Gastroesophageal sphincter (tissue), 4 donors: ENCODE measurements around the gene GOLM1.

GRCh38 chr9:83968877-83969617 is 11.0 kb downstream of the HNRNPK start:
- PRO-cap, result no peak
- RAMPAGE, long total RNA, 4 experiments, result no peak in any of the 4 experiments

DNA sequence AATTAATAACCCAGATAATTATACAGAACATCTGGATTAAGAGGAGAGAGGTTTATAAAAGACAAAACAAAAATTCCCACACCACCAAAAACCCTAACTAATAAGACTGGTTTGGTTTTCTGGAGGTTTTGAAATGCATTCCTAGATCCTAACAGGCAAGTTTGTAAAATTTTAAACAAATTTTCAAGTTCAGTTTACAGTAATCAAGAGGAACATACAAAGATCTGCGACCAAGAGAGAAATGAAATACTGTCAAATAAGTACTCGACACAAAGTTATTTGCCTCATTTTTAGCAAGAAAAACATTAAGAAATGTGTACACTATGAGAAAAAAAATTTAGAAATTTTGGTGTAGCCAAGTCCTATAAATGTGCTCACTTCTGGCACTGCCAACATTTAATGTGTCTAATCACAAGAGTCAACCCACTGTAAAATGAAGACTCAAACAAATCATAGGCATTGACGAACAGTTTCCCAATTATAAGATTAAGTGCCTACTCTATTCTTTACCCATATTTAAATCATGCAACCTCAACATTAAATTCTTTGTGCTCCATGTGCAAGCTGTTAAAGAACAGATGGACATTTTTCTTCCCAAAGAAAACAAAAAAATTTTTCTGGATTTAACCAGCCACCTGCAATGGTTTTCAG is 3.9 kb downstream of the HNRNPK start:
- PRO-cap, result no peak
- RAMPAGE, long total RNA, 4 experiments, result no peak in any of the 4 experiments

DNA sequence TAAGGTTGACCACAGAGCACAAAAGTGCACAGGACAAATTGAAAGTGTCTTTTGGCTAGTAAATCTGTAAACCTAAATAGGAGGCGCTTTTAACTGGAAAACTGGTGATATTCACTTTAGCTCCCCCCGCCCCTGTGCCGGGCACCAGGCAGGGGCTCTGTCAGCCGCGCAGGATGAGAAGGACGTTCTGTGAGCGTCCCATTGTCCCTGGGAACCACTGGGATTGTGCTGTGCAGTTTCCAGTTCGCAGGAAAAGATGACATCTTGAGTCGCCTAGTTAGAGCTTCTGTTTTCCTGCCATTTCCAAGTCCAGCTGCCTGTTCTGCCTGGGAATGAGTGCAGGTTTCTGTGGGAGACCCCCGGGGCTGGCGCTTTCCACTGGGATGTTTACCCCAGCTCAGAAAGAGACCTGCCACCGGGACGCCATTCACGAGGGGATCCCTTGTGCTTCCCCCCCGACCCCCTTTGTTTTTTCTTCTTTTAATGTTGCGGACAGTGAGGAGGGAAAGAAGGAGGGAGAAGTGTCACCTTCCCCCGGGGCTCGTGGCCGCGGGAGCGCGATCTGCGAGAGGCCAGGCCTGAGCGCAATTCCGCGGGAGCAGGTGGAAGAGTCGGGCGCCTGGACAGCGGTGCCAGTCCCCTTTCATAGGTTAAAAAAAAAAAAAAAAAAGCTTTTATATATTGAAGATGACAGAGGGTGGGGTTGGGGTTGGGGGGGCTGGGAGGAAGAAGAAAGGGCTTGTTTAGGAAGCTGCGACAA is 121.5 kb downstream of the RMI1 start:
- PRO-cap, result no peak
- RAMPAGE, long total RNA, 4 experiments, result no peak in any of the 4 experiments

DNA sequence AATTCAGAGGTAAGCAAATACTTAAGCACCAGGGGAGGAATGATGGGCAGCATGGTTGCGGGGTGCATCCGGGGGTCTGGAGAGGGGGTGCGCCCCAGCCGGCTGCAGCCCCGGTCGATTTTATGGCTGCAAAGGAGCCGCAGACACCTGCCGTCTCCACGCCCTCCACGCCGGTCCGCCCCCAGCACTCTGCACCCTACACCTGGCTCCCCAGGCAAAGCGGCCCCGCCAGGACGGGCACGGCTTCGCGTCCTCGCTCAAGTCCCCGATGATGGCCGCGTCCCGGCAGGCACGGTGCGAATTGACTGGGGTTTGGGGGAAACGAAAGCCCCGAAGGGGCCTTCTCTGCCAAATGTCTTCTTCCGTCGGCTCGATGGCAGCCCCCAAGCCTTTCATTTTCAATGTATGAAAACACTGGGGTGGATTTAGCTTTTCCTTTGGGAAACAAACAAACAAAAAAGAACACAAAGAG is 159.8 kb downstream of the RMI1 start:
- PRO-cap, result no peak
- RAMPAGE, long total RNA, 4 experiments, result no peak in any of the 4 experiments

GRCh38 chr9:84858269-84858704 is 188.8 kb downstream of the NTRK2 start:
- PRO-cap, result no peak
- RAMPAGE, long total RNA, 4 experiments, result no peak in any of the 4 experiments

DNA sequence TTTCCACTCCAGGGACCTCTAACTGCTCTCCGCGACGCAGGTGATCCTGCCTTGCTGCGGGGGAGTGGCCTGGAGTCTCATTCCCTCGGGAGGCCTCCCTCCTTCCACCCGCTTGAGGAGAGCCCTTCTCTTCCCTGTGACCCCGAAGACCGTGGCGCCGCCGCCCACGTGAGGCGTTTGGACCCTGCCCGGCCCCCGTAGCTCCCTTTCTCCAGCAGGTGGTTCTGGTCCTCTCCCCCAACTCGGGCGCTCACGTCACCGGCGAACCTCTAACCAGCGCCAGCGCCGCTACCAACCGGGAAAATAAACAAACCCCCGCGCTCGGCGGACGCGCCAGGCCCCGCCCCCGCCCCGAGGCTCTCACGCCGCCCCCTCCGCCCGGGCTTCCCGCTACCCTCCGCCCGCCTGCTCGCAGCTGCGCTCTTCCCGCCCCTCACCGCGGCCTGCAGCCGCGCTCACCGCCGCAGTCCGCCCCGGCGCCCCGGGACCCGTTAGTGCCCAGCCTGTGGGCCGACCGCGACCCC is 63.2 kb upstream of the AGTPBP1 start:
- PRO-cap, result bidirectional peak, plus-strand start at position 390 of the sequence, minus-strand start at position 179 of the sequence; bidirectional peak, plus-strand start outside the sequence, minus-strand start at position 490 of the sequence
- RAMPAGE, long total RNA, 4 experiments, result no peak in any of the 4 experiments

- PRO-cap, result no peak
- RAMPAGE, long total RNA, 4 experiments, result no peak in any of the 4 experiments
Observed at GRCh38 chr9:86036131-86036551, 63.2 kb downstream of the GOLM1 start.

DNA sequence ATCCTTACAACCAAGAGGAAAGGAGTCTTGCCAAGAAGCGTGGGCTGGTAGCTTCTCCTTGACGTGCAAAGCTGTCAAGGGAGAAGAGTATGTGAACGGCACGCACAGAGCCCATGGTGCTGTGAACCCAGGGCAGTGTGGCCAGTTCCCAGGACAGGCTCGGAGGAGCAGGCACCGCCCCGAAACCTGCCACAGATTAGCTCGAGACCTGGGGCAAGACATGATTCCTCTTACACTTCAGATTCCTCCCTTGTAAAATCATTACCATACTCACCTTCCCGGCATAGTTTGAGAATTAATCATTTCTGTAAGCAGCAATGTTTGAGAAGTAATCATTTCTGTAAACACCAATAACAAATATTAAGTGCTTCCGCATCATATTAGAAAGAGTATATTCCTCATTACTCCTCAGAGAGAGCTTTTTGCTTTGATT is 19.9 kb downstream of the GOLM1 start:
- PRO-cap, result no peak
- RAMPAGE, long total RNA, 4 experiments, result no peak in any of the 4 experiments

- PRO-cap, result bidirectional peak, plus-strand start at chr9:86099592, minus-strand start at chr9:86099529
- RAMPAGE, long total RNA, 4 experiments, result start-site peak on the minus strand in 1 of 4 experiments, at chr9:86099484-86099503 at its widest, 22 reads per replicate
Observed at GRCh38 chr9:86098474-86099739, at the start of gene GOLM1. Gene GOLM1, minus strand, starts transcription at chr9:86099558.

DNA sequence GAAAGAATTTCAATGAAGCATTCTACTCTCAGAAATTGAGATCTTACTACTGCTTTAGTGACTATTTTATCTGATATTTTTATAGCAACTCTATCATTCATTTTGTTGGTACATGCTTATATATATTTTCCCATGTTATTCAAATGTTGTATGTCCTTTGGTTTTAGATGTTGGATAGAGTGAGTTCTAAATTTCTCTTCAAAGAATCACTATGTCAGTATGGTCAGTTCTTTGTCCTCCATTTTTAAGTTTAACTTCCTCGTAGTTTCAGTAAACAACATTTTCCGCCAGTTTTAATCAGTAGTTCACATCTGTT is 82.1 kb upstream of the TUT7 start:
- PRO-cap, result no peak
- RAMPAGE, long total RNA, 4 experiments, result no peak in any of the 4 experiments

- PRO-cap, result no peak
- RAMPAGE, long total RNA, 4 experiments, result no peak in any of the 4 experiments
Observed at GRCh38 chr9:87337716-87338285, 159.9 kb upstream of the DAPK1 start.

- PRO-cap, result no peak
- RAMPAGE, long total RNA, 4 experiments, result no peak in any of the 4 experiments
Observed at GRCh38 chr9:87373894-87374535, 123.7 kb upstream of the DAPK1 start.

DNA sequence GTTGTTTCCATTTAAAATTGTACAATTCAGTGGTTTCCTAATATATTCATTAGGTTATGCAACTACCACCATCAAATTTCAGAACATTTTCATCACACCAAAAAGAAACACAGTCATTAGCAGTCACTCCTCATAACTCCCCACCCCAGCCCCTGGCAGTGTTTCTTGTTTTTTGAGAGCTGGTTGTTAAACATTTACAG is 91.9 kb upstream of the DAPK1 start:
- PRO-cap, result no peak
- RAMPAGE, long total RNA, 4 experiments, result no peak in any of the 4 experiments

DNA sequence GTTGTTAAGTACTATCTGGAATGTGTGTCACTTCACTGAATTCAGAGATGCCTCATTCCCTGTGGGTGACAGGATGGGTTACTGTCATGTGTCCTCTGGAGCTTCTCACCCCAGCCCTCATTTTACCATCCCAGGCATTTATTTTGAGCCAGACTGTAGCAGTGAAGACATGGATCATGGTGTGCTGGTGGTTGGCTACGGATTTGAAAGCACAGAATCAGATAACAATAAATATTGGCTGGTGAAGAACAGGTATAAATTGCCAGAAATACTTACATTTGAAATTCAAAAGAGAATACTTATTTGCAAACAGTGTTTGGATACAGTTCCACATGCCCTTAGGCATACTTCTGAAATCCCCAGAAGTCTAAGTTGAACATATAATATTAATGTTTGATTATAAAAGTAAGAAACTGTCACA is 4.3 kb downstream of the CTSL start:
- PRO-cap, result no peak
- RAMPAGE, long total RNA, 4 experiments, result no peak in any of the 4 experiments

- PRO-cap, result no peak
- RAMPAGE, long total RNA, 4 experiments, result no peak in any of the 4 experiments
Observed at GRCh38 chr9:87792660-87794047, 67.2 kb downstream of the CTSL start.

DNA sequence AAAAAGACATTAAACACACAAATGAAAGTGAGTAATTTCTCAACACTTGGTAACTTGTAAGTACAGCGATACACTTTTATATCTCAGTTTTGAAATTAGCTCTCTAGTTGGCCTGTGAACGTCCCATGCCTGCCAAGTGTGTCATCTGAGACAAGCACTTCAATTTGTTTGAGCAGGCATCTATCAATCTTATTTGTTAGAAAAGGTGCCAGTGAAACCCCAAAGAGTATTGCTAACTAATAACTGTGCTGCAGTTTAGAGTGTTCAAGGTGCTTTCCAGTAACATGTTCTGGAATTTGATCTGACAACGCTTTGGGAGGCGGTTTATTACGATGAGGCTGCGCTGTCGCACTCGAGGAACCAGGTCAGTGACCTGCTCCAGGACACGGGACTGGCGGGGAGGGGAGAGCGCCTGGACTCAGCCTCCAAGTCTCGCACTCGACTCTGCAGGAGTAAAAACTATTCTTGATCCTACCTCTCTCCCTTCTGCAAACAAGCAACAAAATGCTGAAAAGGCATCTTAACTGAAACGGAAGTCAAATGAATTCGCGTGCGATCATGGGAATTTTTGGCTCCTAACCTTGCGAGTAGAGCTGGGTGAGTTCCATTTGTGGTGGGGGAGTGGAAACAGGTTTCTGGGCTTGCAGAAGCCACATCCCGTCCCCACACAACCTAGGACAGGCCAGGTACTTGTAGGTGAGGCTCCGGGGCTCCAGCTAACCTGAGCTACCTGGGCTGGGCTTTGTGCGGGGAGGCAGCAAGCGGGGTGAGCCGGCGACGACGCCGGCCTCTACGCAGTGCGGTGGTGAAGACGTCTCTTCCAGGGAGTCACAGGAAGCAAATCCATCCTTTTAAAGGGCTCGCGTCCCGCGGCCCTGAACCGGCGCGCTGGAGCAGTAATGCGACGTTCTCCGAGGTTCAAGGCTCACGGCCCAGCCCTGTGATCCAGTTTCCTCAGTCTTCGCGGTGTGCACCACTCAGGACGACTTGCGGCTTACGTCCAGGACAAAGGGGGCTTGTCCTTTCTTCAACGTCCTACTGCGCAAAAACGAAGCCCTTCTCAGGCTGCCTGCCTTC is 826 bp upstream of the SPIN1 start:
- PRO-cap, result bidirectional peak, plus-strand start at position 854 of the sequence, minus-strand start at position 794 of the sequence
- RAMPAGE, long total RNA, 4 experiments, result no peak in any of the 4 experiments

DNA sequence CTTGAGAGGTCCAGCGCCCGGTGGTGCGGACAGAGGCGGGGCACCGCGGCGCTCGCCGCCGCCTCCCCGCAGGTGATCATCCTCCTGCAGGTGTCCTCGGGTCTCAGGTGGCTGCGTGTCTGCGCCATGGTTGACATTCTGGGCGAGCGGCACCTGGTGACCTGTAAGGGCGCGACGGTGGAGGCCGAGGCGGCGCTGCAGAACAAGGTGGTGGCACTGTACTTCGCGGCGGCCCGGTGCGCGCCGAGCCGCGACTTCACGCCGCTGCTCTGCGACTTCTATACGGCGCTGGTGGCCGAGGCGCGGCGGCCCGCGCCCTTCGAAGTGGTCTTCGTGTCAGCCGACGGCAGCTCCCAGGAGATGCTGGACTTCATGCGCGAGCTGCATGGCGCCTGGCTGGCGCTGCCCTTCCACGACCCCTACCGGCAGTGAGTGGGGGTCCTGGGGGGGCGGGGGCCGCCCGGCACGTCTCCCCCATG is 370 bp downstream of the NXNL2 start:
- PRO-cap, result no peak
- RAMPAGE, long total RNA, 4 experiments, result no peak in any of the 4 experiments

- PRO-cap, result unidirectional peak, minus-strand start at chr9:88604934; bidirectional peak, plus-strand start at chr9:88605265, minus-strand start at chr9:88604972
- RAMPAGE, long total RNA, 4 experiments, result no peak in any of the 4 experiments
Observed at GRCh38 chr9:88604585-88605121, 69.7 kb downstream of the NXNL2 start.

DNA sequence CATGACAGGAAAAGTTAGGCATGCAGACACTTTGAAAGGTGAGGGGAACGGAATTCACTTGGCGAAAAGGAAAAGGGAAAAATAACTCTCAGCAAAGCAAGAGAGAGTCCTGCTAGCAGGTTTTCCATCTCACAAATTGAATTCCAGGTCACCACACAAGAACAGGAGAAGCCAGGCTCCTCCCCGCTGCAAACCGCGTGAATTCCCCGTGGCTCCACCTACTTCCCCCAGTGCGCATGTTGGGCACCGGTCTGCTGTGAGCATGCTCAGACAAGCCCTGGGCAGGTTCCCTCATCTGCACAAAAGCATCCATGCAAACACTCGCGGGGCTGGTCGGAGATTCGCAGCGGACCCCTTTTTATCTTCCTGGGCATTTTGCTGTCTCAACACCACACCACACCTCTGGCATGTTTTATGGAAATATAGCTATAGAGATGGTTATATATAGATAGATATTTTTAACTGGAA is 58.5 kb upstream of the S1PR3 start:
- PRO-cap, result no peak
- RAMPAGE, long total RNA, 4 experiments, result no peak in any of the 4 experiments

DNA sequence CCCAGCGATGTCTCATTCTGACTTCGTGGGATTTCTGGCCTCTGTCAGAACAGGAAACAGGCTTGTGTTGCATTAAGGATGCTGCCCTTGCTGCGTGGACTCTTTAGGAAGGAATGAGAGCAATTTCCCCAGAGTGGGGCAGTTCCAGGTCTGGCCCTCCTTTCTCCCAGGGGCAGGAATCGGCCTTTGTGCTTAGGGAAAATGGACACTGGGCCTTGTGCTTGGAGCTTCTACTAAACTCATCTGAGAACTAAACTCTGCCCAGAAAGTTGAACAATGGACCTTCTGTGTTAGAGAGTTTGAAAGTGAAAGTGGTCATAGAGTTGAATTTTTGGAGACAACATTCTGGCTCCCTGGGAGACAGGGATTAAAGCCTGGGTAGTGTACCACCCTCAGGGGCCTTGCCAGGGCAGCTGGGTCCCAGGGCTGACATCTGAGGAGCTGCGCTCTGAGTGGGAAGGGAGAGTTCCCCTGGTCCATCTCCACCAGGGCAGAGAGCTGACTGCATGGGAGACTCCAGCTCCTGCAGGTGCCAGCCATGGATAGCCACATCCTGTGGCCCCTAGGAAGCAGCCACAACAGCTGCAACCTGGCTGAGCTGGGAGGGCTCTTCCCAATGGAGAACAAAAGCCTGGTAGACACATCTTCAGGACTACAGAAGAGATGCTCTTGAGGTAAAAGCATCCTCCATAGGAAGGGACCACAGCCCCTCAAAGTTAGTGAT is 37.6 kb upstream of the S1PR3 start:
- PRO-cap, result unidirectional peak, minus-strand start at position 252 of the sequence
- RAMPAGE, long total RNA, 4 experiments, result no peak in any of the 4 experiments